Fallopian tube (tissue), 1 donor: ENCODE data around the genes ZNF853, CCZ1B and C1GALT1.

DNA sequence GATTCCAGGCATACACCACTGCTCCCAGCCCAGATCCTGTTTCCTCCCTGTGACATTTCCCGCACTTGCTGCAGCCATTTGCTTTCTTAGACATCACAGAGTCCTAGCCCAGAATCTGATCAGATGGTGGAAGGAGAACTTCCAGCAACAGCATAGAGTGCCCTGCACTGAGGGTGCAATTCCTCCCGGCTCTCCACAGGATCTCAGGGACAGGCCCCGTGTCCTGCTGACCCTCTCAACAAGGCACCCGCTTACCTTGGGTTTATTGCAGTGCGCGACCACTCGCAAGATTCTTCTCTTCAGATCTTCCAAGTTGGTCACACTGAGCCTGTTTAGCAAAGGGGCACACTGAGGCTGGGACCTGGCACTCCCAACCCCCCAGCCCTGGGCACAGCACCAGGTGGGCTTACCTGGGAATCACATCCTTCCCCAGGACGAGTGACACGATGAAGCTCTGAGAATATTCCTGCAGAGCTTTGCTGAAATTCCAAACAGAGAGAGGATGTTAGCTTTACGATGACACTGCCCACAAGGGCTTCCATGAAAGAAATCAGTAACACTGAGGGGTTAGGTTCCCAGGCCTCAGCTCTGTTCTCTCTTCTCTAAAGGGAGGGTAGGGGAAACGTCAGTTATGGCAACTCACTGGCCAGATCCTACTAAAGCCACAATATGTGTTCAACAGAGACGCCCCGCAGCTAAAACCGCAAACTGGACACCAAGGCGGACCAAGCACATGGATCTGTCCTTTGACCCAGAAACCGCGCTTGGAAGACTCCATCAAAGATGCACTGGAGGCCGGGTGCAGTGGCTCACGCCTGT lies 35.0 kb downstream of the DAGLB start:
- PRO-cap: no peak

DNA sequence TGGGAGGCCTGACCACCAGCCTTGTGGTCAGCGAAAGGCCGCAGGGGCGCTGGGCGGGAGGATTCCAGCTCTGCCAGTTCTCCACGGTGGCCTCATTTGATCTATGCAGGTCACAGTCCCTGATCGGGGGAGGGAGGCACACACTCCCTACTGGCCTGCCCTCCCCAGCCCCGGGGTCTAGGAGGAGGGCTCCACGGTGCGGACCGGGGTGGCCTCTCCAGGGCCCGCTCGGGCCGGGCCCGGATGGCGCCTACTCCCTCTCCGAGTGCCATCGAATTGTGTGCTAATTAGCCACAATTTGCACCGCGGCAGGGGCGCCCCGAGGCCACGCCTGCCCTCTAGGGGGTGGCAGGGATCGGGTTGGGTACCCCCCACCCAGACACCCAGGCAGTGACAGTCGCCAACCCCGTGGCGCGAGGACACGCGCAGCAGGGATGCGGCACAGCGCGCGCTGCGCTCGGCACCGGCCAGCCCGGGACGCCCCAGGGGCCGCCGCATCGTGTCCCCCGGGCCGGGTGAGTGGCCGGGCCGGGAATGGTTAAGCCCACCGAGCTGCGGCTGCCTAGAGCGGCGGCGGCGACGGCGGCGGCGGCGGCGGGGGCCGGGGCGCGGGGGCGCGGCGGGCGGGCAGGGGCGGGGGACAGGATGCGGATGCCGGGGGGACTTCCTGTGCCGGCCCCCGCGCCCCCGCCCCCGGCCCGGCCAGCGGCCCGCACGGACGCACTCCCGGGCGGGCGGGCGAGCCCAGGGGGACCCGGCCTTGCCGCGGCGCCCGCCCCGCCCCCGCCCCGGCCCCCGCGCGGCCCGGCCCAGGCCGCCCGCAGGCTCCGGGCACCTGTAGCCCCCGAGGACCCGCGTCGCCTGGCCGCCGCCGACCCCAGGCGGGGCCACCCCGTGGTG lies at the start of gene ZNF853:
Gene ZNF853 (plus strand): TSS at position 690 of the 900 bp plus-strand sequence.
- PRO-cap: bidirectional peak, plus-strand start at position 705 of the sequence, minus-strand start at position 635 of the sequence

DNA sequence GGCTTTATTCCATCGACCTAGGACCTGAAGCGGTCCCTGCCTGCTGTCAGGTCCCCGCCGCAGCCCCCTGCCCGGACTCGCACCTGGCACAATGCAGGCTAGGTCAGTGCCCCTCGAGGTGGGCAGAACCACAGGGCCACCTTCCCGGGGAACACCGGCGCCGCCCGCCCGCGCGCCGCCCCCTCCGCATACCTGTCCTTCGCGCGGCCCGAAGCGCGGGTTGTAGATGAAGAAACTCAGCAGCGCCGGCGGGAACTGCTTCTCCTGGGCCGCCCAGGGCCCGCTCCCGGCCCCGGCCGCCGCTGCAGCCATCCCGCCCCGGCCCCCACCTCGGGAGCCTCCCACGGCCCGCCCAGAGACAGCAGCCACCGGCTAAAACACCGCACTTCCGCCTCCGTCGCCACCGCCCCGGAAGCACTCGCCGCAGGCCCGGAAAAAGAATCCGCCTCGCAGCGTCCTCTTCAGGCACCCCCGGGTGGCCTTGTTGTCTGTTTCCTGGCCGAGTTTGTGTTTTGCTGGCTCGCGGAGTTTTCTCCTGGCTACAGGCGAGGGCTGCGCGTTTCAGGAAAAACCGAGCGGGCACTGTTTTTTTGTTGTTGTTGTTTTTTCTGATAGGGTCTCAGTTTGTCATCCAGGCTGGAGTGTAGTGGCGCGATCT lies at the start of gene CCZ1B:
Gene CCZ1B (minus strand): TSS at position 390 of the 658 bp plus-strand sequence.
- PRO-cap: unidirectional peak, plus-strand start at position 417 of the sequence; unidirectional peak, plus-strand start at position 487 of the sequence

- PRO-cap: unidirectional peak, plus-strand start at chr7:6950406; unidirectional peak, plus-strand start at chr7:6950473
Observed at GRCh38 chr7:6950246-6950593, 124.1 kb upstream of the CCZ1B start.

DNA sequence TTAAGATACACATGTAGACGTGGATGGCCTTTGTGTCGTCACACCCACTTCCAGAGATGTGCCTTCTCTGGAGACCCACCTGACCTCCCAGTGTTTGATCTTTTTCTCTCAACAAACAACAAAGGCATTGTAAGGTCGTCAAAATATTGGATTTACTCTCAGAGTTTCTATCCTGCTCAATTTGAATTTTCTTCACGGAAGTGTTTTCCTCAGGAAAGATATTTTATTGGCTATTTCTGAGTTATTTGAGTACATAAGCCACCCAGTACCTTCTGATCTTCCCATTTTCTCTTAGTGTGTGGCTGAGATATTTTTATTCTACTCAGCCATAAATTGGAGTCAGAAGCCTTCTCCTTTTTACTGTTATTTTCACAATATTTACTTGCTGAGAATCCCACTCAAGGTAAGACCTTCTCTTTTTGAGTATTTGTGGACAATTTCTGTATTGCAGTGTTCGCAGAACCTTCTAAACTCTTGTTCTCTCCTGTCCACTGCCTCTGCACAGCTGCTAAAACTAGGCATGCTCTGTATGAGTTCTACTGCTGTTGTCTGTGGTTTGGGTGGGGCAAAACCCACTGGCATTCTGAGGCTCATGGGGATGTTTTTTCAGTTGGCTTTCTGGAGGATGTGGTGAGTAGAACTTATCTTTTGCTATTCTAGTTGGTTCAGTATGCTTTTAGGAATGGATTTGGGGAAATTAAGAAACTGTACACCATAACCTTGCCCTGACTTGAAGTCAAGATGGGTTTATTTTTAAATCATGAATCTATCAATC lies 25.4 kb upstream of the C1GALT1 start:
- PRO-cap: no peak

GRCh38 chr7:7182462-7183663 lies at the start of gene C1GALT1:
C1GALT1 (plus strand) TSS chr7:7182544.
- PRO-cap: bidirectional peak, plus-strand start at chr7:7182551, minus-strand start at chr7:7182383; unidirectional peak, plus-strand start at chr7:7182891; unidirectional peak, plus-strand start at chr7:7182958; bidirectional peak, plus-strand start at chr7:7183249, minus-strand start at chr7:7183129; bidirectional peak, plus-strand start at chr7:7183448, minus-strand start at chr7:7183399

DNA sequence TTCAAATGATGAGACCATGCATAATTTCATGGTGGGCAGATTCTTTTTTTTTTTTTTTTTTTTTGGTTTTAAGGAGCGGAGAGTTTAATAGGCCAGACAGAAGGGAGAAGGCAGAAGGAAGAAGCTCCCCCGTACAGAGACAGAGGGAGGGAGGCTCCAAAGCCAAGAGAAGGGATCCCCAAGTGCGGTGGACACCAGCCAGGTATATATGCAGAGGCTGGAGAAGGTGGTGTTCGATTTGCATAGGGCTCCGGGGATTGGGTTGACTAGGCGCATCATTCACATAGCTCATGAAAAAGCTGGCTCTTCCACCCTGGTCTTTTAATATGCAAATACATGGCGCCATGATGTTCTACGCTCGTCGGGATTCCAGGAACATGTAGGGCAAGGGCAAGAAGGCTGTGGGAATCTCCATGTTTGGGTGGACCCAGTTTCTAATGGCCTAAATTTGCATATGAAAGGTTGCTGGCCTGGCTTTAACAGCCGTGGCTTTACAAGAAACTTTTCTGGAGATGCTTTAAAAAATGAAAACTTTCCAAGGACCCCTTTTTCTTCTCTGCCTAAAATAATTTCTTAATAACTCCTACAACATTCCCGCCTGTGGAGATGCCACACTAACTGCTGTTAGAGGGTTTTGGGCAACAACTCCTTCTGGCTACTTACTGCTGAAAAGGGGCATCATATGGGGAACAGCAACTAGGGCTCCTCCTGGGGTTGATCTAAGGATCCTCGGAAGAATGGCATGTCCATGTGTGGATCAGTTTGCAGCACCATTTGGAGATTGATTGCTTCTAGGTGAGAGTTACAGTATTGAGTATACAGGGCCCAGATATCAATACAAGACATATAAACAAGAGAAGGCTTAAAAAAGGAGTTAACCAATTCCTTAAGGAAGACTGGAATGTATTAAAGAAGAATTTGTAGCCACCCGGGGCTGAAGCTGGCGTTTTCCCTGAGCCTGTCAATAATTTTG lies 28.3 kb downstream of the C1GALT1 start:
- PRO-cap: no peak

GRCh38 chr7:7236031-7236379 lies 53.7 kb downstream of the C1GALT1 start:
- PRO-cap: unidirectional peak, minus-strand start at chr7:7236198

GRCh38 chr7:7238323-7239114 lies 56.2 kb downstream of the C1GALT1 start:
- PRO-cap: no peak

DNA sequence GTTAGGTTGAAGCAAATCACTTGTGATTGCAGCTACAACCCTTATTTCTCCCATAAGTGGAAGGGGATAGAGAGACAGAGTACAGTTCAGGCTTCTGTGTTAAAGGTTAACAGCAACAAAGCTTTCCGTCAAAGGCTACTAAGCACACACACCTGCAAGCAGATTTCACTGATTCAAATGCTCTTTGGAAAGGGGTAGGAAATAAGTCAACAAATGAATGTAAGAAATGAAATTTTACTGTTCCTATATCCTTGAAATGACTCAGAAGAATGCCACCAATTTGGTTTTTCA lies 120.6 kb downstream of the COL28A1 start:
- PRO-cap: no peak

GRCh38 chr7:7416232-7416722 lies 119.4 kb downstream of the COL28A1 start:
- PRO-cap: no peak

DNA sequence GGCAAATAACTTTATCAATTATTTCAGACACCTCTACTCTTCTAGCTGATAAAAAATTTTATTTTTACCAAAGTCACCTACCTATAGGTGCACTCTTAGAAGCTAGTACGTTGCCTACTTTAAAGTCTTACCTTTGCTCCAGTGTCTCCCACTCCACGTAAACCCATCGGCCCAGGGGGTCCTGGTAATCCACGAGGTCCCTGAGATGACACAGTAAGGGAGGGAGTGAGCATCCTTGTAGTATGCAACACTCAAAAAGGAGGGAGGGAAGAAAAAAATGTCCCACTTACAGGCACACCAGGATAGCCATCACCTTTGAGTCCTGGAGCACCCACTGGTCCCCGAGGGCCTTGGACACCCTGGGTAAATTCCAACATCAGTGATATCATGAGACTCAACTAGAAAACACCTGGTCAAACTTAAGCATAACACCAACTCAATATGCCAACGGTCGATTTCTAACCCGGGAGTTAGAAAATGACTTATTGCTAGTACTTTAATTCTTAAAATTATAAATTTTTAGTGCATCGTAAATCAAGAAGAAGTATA lies 103.3 kb downstream of the COL28A1 start:
- PRO-cap: no peak

DNA sequence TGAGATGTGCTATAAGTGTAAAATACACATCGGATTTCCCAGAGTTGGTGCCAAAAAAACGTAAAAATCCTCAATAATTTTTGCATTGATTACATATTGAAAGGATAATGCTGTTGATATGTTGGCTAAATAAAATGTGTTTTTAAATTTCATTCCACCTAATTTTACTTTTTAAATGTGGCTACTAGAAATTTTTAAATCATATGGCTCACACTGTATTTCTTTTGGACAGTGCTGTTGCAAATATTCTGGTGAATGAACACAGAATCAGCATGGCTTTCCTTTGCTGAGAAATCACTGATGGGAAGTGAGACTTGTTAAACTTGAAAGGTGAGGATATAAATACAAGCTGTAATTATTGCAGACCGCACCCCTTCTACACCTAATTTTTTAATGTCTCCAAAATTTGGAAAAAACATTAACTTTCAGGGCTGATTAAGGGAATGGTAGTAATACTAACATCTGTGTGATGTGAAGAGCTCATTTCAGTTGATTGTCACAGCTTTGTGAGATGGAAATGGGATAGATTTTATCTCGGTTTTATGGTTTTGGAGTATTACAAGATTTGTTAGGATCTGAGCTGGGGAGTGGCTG lies 1.2 kb downstream of the MIOS start:
- PRO-cap: unidirectional peak, minus-strand start at position 309 of the sequence

- PRO-cap: no peak
Observed at GRCh38 chr7:7715551-7716286, 2.7 kb downstream of the RPA3 start.

DNA sequence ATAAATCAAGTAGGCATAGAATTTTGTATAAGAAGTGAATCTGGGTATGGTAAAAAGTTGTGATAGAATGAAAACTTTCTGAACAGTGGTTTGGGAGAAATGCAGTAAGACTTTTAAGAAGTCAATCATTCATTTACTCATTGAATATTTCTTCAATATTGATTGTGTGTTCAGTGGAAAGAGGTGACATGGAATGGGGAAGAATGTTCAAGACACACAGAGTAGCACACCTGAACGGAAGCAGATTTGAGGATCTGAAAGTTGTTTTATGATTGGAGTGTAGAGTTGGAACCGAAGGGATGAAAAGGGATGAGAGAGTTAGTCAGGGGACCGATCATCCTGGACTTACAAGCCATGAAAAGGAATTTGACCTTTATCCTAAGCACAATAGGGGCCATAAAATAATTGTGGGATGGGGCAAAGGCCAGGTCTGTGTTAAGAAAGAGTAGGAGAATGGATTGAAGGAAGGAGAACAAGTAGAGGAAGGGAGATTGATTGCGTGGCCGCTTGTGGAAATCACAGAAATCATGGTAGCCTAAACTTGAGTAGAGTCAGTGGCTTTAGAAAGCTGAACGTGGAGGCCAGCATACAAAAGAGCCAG lies 66.8 kb upstream of the RPA3 start:
- PRO-cap: no peak

DNA sequence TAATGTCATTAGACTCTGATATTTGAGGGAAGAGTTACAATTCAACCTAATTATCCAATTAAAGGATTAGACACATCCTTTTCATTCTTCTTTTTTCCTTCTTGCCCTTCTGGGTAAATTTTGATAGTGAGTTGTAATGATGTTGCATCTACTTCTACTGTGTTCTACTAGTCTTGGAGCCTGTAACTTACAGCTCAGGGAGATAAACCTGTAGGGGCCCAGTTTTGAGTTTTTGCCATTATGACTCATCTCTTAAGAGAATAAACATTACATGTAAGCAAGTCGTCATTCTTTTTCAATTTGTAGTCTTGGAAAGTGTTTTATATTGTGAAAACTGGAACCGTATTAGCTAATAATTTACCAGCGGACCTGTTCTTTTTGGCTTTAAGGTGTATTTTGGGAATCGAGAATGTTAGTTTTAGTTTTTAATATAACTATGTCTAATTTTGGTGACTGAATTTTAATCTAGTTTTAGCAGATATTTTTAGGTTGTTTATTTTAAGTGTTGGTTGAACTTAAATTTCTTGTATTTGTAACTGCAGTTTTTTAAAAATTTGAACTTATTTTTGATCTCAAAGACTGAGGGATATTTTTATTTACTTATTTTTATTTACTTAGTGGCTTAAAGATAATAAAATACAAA lies 89.8 kb upstream of the RPA3 start:
- PRO-cap: no peak

GRCh38 chr7:7919374-7919868 lies 49.2 kb upstream of the GLCCI1 start:
- PRO-cap: no peak

DNA sequence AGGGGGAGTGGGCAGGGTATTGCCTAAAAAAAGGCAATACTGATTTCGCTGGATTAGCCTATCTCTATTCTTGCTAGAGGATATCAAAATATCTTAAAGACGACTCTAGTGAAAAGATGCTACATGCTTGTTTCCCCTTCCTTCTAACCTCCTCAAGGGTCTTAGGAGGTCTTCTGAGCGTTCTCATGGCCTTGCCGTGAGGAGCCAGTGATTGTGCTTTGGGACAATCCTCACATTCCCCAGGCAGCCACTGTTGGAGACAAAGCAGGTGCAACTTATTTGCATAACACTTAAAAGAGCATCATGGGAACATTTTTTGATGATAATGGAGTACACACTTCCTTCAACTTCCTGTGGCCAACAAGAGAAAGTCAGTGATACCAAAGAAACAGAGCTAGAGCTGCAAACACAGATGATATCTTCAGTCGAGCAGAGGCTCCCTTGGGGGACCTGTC lies 146.6 kb downstream of the ICA1 start:
- PRO-cap: no peak

DNA sequence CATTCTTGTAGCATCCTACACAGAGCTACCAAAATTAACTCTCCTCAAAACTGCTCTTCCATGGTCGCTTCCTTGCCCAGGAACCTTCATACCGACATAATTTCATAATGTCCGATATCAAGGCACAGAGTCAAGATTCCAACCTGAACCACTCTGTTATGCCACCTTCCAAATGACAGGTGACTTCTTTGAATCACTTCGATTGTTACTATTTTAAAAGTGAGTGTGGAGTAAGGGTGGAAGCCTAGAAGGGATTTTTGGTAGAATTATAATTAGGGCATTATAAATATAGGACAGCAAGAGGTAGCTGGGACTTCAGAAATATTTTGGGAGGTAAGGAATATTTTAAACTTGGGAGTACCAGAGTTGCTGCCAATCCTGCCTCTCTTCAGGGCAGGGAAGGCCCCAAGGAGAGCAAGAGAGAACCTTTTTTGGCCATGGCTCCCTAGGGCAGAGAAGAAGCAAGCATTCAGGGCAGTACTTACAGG lies 73.6 kb downstream of the ICA1 start:
- PRO-cap: no peak

- PRO-cap: no peak
Observed at GRCh38 chr7:8212587-8212956, 49.4 kb downstream of the ICA1 start.